Heart (tissue), 3 donors: ENCODE measurements around a stretch of chr22.

- RAMPAGE, long total RNA, 2 experiments = no peak in any of the 2 experiments
Observed at GRCh38 chr22:24150297-24150610, 31.0 kb upstream of the SUSD2 start.

DNA sequence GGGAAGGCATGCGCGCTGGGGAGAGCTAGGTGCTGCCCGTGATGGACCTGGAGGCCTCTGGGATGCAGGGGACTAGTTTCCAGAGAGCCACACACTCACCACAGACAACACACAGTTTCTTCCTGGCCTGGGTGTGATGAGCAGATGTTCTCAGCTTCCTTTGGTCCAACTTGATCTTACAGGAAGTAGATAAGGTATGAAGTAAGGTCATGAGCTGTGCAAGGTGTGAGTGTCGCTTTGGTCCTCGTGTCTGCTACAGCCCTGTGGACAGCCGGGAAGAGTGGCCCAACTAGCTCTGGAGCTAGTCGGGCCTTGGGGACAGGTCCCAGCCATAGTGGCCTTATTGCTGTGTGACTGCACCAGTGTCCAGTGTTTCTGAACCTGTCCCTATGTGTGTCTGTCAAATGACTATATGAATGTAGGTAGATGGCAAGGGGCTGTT, 27.2 kb upstream of the SUSD2 start:
- RAMPAGE, long total RNA, 2 experiments = no peak in any of the 2 experiments

DNA sequence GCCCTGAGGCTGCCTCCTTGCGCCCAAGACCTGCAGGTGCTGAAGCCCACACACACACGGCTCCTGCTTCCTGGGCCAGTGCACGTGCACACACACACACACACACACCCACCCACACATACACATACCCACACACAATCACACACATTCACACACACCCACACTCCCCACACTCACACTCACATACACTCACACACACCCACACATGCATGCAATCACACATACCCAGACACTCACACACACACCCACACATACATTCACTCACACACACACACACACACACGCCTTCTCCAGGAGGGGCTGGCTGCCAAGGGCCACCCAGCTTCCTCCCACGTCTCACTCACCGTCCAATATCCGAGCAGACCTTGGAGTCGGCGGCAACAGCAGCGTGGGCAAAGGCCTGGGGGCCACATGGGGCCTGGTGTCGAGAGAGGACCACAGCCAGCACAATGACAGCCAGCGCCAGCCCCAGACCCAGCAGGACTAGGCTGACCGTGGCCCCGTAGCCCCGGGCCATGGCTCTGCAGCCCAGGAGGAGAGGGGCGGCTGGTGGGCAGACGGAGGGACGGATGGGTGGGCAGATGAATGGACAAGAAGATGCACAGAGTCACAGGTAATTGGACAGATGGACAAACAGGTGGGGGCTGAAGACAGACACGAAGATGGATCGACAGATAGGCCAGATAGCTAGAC, 527 bp downstream of the GGT5 start:
- RAMPAGE, long total RNA, 2 experiments = start-site peak on the plus strand in 1 of 2 experiments, centred at position 395 of the sequence, 44 reads per replicate

DNA sequence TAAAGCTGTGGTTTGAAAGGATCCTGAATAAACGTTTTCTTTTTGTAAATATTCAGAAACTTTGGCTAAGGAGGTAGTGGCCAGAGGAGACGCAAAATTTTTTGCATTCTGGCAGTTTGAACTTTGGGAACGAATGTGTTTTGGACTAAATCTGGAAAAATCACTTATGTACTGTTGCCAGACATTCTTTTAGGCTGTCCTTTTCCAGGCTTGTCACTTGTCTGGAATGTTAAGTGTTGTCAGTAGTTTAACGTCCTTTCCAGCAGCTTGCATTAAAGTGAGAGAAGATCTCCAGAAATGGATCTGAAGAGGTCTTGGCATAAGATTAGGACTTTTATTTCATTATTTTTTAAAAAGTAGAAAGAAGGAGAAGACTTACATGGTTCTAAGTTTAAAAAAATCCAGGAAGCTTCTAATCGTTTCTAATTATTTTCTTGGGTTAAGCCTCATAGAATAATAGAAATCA, 18.5 kb downstream of the SPECC1L start:
- RAMPAGE, long total RNA, 2 experiments = no peak in any of the 2 experiments

GRCh38 chr22:24426501-24427096, 800 bp upstream of the ADORA2A start:
- RAMPAGE, long total RNA, 2 experiments = no peak in any of the 2 experiments

DNA sequence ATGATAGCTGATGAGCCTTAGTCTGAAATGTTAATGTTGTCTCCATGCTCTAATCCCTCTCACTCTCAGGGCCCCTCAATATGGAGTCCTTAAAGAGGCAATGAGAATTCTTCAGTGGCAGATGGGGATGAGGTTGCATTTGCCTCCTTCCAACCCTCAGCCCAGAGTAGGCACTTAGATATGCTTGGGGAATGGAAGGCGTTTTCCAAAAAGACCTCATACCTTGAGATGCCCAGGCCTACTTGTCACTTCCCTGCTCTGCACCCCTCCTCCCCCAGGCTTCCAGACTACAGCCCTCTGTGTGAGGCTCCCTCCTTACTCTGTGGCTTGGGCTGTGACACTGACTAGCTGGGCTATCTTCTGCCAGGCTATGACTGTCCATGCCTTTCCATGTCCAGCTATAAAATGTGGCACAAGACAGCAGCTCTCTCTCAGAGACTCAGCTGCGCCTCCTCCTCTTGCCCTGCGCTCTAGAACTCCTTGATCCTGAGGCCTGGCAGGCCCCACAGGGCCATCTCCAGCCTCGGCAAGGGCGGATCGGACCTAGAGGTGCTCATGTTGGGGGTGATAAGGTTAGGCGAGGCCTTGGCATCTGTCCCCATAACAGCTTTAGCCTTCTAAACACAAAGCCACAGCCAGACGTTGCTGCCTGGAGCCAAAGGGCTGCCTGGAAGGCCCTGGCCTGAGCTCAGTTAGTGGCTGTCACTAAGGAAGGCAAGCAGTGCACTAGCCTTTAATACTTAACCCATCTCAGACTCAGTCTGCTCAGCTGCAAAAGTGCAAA, 1.4 kb downstream of the GUCD1 start:
- RAMPAGE, long total RNA, 2 experiments = no peak in any of the 2 experiments

DNA sequence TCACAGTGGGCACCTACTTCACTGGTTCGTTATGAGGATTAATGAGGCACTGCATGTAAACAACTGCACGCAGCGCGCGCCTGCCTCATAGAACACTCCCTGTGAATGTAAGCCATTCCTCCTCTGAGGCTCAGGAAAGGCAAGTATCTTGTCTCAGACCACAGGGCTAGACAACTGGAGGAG, 964 bp downstream of the GUCD1 start:
- RAMPAGE, long total RNA, 2 experiments = no peak in any of the 2 experiments

GRCh38 chr22:24631479-24631996, 28.5 kb downstream of the GGT1 start:
- RAMPAGE, long total RNA, 2 experiments = no peak in any of the 2 experiments

- RAMPAGE, long total RNA, 2 experiments = no peak in any of the 2 experiments
Observed at GRCh38 chr22:24660627-24660982, 57.6 kb downstream of the GGT1 start.

DNA sequence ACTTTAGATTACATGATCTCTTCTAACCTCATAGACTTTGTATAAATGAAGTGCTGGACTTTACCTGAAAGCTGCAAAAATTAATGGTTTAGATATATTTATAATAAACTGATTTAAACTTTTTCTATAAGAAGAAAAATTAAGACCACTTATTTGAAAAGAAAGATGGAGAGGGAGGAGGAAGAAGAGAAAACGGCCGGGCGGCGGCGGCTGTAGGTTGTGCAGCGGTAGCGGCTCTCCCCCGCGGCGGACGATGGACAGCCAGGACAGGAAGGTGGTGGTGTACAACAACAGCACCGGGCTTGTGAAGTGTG, 83.6 kb downstream of the GGT1 start:
- RAMPAGE, long total RNA, 2 experiments = no peak in any of the 2 experiments

DNA sequence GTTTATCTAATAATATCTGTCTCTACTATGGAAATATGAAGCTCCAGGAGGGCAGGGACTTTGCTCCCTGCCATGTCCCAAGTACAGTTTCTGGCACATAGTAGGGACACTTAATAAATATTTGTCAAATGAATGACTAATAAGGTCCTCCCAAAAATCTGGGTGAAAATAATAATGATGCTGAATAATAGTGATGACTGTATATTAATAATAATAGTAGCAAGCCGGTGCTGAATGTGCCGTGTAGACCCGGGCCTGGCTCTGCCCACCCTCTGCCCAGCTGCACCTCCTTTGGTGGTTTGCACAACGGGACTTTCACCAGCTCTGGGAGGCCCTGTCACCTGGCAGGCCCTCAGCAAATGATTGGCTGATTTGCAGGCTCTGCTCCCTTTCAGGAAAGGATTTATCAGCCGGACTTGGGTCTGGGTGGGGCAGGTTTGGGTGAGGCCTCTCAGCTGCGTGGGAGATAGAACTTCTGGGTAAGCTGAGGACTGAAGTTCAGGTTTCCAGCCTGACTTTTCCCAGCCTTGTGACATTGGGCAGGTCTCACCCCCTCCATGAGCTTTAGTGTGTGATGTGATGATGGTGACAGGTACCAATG, 21.3 kb downstream of the KIAA1671 start:
- RAMPAGE, long total RNA, 2 experiments = no peak in any of the 2 experiments

DNA sequence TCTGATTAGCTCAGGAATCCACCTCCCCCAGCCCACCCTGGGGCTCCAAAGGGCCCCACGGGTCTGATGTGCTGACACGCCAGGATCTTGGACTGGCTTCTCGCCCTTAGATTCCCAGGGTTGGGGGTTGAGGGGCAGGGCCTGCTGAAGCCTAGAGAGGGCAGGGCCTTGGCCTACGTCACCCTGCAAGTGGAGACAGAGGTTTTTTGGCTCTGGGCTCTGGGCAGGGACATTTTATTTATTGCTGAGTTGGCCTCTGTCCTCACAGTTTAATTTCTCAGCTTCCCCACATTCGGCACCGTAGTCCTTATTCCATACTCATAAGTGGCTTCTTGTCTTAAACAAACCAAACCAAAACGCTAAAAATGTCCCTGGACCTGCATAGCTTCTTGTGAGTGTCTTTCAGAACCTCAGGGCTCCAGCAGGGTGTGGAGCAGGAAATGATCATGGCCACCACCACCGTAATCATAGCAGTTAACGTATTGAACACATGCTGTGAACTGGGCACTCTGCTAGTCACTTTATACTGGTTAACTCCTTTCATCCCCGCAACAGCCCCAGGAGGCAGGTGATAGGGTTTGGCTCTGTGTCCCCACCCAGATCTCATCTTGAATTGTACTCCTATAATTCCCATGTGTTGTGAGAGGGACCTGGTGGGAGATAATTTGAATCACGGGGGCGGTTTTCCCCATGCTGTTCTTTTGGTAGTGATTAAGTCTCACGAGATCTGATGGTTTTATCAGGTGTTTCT, 25.2 kb downstream of the KIAA1671 start:
- RAMPAGE, long total RNA, 2 experiments = no peak in any of the 2 experiments

DNA sequence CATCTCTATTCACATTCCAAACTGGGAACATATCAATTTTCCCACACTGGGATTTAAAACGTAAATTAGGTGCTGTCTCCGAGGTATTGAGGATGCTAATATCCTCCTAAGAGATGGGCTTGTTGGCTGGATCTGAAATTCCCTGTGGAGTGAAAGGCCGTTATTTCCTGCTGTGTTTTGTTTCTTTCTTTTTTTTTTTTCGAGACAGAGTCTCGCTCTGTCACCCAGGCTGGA, 32.6 kb downstream of the KIAA1671 start:
- RAMPAGE, long total RNA, 2 experiments = no peak in any of the 2 experiments

- RAMPAGE, long total RNA, 2 experiments = no peak in any of the 2 experiments
Observed at GRCh38 chr22:25013876-25014103, 61.3 kb downstream of the KIAA1671 start.

DNA sequence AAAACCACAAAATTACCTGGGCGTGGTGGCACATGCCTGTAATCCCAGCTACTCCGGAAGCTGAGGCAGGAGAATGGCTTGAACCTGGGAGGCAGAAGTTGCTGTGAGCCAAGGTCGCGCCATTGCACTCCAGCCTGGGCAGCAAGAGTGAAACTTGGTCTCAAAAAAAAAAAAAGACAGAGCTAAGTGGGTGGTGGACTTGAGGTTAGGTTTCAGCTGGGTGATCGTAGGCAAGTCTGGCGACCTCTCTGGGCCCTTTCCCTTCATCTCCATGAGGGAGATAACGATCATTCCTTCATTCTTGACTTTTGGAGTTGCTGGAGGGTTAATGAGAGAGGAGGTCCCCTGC, 74.0 kb downstream of the KIAA1671 start:
- RAMPAGE, long total RNA, 2 experiments = no peak in any of the 2 experiments

DNA sequence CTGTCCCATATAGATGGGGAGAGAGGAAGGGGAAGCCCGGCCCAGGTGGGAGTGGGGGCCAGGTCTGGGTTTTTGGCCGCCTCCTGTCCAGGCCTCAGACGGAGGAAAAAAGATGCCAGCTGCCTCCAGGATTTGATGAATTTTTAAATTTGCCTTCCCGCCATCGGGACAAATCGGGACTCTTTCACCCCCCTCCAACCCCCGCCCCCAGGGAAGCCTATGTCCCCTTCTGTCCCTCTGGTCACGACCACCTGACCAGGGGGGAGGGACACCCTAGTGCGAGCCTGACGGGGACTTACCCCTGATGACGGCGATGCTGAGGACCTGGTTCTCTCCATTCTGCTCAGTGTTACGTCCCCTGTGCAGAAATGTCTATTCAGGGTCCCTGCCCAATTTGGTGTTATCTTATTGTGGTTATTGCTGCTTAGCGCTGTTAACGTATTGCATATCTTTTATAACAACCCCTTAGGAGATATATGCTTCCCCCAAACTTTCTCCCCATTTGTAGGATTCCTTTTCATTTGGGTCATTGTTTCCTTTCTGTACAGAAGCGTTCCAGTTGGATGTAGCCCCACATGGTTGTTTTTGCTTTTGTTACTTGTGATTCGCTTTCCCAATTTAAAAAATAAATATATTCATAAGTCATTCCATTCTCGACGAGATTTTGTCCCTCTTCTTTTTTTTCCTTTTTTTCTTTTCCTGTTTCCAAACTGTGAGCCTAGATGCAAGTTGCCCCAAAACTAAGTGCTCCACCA, 115.8 kb upstream of the GRK3 start:
- RAMPAGE, long total RNA, 2 experiments = no peak in any of the 2 experiments

GRCh38 chr22:25540137-25540601, 24.3 kb upstream of the GRK3 start:
- RAMPAGE, long total RNA, 2 experiments = no peak in any of the 2 experiments

- RAMPAGE, long total RNA, 2 experiments = no peak in any of the 2 experiments
Observed at GRCh38 chr22:25743394-25744057, 1.5 kb downstream of the MYO18B start.

GRCh38 chr22:25749219-25750209, 7.5 kb downstream of the MYO18B start:
- RAMPAGE, long total RNA, 2 experiments = no peak in any of the 2 experiments

GRCh38 chr22:25753010-25753813, 11.2 kb downstream of the MYO18B start:
- RAMPAGE, long total RNA, 2 experiments = start-site peak on the plus strand in 1 of 2 experiments, at chr22:25753505-25753523 at its widest, 395 reads per replicate